Left lobe of liver (tissue), 1 donor: ENCODE measurements around a stretch of chr10.

DNA sequence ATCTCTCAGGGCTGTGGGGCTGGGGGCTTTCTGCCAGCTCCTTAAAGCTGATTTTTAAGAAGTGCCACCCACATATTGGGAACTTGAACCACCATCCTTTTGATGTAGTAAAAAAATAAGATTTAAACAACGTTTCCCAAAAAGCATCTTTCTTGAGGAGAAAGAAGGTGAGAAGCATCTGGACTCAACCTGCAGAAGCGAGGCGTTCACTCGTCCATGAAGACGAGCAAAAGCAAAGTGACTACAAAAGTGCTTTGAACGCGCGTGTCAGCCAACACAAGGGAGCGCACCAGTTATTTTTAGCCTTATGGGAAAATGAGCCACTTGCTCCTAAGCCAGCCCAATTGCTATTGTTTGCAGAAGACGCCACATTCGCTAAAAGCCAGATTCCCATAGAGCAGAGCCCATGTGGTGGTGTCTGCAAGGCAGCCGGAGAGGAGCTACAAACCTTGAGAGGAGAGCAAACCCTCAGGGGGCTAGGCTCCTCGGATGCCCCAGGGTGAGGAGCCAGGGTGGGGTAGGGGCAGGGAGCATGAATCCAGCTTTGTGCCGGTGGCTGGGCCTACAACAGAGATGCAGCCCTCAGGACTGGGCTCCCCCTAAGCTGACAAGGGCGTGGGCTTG, 122.5 kb downstream of the FAM53B start:
- PRO-cap = no peak

- PRO-cap = unidirectional peak, plus-strand start at chr10:124634765
These were observed 109.7 kb downstream of the FAM53B start for GRCh38 chr10:124634496-124634953.

DNA sequence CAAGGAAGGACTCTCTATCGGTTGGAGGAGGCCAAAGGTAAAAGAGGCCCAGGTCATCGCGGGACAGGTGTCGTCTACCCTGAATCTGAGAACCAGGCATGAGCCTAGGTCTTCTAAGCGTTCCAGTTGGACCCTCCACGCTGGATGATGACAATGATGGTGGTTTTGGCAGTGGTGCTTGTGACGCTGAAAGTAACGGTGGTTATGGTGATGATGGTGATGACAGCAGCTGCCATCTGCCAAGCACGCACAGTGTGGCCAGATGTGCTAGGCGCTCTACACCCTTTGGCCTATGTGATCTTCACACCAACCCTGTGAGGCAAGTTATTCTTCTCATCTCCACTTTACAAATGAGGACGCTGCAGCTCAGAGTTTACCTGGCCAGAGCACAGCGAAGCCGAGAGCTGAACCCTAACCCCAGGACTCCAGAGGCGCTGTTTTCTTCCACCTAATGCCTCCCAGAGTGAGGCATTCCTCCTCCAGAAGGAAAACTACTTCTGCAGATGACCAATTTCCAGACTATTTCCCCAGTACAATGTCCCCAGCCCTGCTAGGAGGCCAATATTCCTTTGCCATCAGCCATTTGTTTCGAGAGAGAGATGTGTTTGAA, 93.8 kb downstream of the FAM53B start:
- PRO-cap = no peak

- PRO-cap = no peak
These were observed 55.4 kb downstream of the FAM53B start for GRCh38 chr10:124688523-124689357.

- PRO-cap = no peak
These were observed 47.5 kb downstream of the FAM53B start for GRCh38 chr10:124696672-124697156.

DNA sequence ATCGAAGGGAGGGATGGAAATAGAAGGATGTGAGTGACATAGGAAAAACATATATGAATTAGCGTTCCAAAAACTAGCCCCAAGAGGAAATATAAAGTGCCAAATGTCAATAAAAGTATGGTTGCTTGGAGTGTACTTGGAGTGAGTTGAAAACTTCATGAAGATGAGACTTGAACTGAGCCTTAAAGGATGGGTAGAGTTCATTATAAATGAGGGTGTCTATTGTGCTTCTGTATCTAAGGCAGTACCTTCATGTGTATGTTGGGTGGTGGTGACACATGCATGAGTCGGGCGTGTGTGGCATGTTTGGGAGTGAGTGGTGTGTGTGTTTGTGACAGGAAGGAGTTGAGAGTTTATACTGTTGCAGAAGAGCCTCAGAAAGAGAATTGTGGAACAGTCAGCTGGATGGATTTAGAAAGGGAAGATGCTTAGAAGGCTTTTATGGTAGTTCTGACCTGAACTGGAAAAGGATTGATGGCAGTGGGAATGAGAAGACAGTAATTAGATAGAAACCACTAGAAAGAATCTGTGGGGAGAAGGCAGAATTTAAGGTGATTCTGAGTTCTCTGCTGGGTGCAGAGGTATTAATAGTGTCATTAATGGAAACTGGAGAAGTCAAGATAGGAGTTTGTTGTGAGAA, 5.9 kb upstream of the ZRANB1 start:
- PRO-cap = no peak

DNA sequence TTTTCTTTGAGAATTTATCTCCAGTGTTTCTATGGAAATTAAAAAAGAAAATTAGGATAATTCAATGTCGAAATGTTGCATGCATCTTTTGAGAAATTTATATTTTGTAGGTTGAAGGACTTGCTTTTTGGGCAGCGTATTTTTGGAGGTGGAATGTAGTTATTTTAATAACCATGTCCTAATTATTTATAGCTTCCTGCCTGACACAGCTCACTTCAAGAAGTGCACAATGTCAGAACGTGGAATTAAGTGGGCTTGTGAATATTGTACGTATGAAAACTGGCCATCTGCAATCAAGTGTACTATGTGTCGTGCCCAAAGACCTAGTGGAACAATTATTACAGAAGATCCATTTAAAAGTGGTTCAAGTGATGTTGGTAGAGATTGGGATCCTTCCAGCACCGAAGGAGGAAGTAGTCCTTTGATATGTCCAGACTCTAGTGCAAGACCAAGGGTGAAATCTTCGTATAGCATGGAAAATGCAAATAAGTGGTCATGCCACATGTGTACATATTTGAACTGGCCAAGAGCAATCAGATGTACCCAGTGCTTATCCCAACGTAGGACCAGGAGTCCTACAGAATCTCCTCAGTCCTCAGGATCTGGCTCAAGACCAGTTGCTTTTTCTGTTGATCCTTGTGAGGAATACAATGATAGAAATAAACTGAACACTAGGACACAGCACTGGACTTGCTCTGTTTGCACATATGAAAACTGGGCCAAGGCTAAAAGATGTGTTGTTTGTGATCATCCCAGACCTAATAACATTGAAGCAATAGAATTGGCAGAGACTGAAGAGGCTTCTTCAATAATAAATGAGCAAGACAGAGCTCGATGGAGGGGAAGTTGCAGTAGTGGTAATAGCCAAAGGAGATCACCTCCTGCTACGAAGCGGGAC, 591 bp downstream of the ZRANB1 start:
- PRO-cap = bidirectional peak, plus-strand start at position 822 of the sequence, minus-strand start at position 701 of the sequence

DNA sequence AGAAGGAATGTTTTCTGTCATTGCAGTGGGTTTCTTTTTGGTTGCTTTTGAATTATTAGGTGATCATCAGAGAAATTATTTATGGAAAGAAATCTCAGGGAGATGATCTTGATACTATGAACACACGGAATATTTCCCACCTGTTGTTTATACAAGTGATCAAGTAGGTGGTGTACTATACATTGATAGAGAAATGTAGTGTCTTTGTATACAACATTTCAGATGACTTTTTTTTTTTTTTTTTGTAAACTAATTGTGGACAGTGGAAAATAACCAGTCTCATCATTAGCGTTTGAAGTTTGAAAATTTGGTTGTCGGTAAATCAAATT, 39.2 kb downstream of the ZRANB1 start:
- PRO-cap = no peak

DNA sequence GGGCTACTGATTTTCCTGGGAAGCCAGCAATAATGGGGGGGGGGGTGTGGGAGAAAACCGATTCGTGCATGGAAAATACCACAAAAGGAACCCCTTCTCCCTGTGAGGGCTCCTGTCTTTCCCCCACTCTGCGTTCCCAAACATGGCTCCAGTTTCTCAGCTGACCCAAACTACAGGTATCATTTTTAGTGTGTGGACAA, 36.1 kb downstream of the CTBP2 start:
- PRO-cap = unidirectional peak, plus-strand start at position 60 of the sequence

- PRO-cap = no peak
These were observed 11.2 kb downstream of the CTBP2 start for GRCh38 chr10:125016328-125017462.

DNA sequence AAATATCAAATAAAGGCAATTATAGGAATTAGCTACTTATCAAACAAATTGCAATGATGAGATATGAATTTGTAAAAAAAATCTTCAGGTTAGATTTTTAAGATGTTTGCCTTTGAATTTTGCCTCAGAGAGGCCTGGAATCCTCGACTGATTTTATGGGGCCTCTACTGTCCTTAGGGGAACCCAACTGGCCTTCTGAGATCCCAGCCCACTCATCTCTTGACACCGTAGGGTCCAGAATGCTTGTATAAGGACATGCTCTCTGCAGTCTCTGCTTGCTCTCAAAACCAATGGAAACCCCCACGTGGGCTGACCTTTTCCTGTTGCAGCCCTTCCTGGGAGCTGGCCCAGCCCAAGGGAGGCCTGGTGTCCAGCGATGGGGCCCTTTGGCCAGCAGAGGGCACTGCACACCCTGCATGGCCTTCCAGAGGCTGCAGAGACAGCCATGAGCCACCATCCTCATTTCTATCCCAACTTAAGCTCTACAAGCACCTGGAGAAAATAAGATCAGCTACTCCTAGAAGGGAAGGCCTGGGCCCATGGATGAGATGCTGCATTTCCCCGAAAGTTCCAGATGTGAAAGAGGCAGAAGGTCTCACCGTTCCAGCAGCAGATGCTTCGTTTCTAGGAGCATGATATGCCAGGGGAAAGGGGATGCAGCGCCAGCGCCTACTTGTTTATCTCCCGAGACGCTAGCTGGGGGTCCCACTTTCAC, 20.1 kb upstream of the CTBP2 start:
- PRO-cap = no peak

DNA sequence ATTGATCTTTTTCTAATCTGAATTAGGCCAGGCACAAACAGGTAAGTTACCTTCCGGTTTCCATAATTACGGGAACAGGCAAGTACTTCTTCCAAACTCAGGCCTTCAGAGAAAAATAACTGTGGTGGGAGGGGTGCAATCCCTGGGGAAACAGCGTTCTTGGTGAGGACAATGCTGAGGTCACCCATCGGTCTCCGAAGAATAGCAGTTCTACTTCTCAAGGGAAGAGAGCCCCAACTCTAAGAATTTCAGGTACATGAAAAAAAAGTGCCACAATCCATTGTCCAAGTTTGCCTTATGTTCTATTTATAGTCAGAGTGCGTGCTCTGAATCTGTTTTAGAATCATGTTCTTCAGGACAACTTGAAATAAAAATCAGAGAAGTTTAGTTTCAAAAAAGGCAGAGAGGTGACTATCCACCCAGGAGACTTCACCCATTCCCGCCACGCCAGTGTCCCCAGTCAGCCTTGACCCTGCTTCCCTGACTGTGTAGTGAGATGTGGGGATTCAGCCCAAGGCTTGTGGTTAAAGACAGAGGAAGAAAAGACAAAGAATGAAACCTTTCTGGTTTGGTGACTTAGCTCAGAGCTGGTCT, 36.5 kb upstream of the CTBP2 start:
- PRO-cap = no peak

GRCh38 chr10:125064879-125065797, 37.3 kb upstream of the CTBP2 start:
- PRO-cap = no peak

- PRO-cap = no peak
These were observed 65.5 kb upstream of the CTBP2 start for GRCh38 chr10:125092976-125094216.

DNA sequence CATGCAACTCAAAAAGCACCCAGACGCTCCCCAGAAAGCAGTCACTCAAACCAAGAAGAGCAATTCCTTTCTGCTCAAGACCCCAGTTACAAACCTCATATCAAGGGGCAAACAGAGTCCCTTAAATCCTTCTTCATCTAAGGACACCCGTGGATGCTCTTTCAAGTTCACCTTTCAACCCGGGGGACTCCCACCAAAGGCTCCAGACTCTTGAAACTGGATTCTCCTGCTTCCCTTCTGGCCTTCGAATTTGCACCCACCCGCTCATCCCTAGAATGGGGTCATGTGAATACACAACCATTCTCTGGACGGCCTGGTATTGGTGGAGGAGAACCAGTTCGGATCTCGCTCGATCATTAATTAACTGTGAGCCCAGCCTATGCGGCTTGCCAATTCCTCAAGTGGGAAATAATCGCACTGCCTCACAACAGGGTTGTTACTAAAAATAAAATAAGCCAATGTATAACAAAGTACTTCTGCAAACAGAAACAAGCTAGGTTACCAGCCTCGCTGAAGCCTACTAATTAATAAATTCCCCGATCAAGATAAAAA, 116.2 kb upstream of the CTBP2 start:
- PRO-cap = no peak

DNA sequence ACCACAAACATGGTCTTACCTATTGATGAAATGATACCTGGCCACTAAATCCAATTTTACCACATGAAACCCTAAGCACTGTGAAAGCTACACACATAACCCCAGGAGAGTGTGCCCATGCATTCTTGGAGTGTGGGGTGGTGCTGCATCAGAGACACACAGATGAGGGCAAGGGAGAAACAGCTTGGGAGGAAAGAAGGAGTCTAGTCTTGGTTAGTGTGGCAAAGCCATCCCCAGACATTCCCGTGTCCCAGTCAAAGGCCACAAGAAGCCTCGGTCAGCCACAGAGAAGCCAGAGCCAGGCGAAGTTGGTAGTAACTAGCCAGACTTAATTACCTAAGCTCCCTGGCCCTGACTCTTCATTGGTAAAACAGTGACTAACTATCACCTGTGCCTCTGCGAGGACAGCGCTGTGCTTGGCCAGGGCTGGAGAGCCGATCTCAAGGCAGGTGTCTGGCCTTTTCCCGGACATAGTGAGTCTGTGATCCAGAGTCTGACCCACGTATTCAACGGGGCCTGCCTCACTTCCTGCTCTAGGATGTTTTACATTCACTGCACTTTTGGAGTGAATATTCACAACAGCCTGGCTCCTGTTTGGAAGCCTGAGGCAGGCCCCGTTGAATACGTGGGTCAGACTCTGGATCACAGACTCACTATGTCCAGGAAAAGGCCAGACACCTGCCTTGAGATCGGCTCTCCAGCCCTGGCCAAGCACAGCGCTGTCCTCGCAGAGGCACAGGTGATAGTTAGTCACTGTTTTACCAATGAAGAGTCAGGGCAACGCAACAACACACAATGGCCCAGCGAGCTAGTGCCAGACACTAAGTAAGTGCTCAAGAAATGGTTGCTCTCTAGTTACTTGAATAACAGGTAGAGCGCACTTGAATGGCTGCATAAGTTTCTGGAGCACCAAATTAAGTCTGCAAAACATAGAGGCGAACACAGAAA, 122.7 kb upstream of the CTBP2 start:
- PRO-cap = no peak

- PRO-cap = bidirectional peak, plus-strand start at chr10:125158855, minus-strand start at chr10:125158718; bidirectional peak, plus-strand start at chr10:125159492, minus-strand start at chr10:125159367
These were observed 130.8 kb upstream of the CTBP2 start for GRCh38 chr10:125158269-125159553.

GRCh38 chr10:125159554-125160076, 131.7 kb upstream of the CTBP2 start:
- PRO-cap = bidirectional peak, plus-strand start at chr10:125160050, minus-strand start at chr10:125159927

GRCh38 chr10:125209631-125209977, 181.7 kb upstream of the CTBP2 start:
- PRO-cap = no peak

DNA sequence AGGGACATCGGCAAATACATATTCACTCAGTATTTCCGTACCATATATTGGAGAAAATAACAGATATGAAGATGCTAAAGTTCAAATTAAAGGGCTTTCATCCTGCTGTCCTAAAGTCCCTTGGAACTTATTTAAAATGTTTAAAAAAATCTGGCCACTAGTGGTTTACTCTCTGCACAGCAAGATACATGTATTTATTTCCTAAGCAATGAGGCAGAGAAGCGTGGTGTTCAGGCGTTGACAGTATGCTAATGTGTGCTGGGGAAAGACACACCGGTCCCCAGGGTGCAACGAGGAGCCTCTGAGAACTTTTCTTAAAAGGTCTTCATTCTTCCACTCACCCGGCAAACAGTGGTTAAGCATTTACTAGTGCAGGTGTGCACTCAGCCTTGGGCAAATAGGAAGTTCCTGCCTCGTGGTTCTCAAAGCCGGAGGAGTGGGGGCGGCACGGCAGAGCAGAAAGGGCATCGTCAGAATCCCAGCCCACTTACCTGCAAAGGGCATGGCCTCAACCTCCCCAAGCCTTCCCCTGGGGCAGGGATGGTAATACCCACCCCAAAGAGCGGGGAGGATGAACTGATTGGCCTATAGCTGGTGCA, 316.7 kb upstream of the CTBP2 start:
- PRO-cap = no peak